Tibial nerve (tissue), 3 donors: ENCODE measurements around the genes SYT3, SMIM47, KLK15, KLK11, SIGLECL1 and SPACA6.

GRCh38 chr19:50556490-50557062 lies 11.7 kb downstream of the LRRC4B start:
- PRO-cap: no peak
- RAMPAGE, long total RNA, 3 experiments: no peak in any of the 3 experiments

DNA sequence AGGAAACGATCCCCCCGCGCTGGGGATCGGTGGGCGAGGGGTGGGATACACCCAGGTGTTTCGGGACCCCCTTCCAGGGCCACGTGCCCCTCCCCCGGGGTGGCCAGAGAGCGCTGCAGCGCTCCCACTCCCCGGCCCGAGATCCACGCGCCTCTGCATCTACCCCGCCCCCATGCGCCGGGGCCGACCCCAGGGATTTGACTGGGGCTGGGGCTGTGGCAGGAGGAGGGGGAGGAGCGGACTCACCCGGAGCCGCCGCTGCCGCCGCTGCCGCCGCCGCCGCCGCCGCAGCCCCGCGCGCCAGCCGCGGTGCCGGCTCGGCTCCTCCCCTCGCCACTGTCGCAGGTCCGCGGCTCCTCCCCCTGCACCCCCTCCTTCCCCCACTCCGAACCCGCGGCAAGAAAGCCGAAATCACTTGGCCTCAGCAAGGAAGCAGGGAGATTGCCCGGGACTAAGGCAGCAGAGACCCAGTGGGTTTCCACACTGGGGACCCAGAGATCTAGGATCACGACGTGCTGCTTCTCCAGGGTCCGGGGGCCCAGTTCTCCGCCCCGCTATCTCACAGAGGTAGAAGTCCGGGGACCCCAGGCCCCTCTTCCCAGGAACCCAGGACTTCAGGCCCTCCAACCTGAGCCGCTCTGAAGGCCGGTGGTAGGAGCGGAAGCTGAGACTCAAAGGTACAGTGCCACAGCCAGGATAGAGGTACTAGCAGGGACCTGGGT lies at the start of gene SYT3:
Gene SYT3, minus strand, starts transcription at position 338 of the 722 bp plus-strand sequence.
- PRO-cap: no peak
- RAMPAGE, long total RNA, 3 experiments: no peak in any of the 3 experiments

DNA sequence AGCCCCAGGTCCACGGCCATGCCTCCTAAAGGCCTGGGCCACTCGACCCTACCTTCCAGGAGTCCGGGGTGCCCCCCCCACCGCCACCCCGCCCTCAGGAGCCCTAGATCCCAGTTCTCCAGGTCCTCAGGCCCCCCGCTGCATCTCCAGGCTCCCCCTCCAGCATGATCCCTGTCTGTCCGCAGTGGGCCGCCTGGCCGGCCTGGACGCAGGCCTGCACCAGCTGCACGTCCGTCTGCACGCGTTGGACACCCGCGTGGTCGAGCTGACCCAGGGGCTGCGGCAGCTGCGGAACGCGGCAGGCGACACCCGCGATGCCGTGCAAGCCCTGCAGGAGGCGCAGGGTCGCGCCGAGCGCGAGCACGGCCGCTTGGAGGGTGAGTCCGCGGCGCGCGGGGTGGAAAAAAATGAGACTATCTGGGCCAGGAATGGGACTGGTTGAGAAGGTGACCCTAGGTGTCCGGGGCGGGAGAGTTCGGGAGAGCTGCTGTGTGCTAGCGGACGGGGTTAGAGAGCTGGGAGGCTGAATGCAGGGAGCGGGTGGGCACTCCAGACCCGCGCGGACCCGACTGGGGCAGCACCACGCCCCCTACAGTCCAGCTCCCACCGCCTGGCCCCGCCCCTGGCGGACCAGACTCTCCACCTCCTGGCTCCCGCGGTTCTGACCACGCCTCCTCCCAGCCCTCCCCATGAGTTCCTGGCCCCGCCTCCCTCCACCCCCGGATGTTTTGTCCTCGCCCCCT lies 1.2 kb downstream of the CLEC11A start:
- PRO-cap: bidirectional peak, plus-strand start outside the sequence, minus-strand start at position 567 of the sequence
- RAMPAGE, long total RNA, 3 experiments: no peak in any of the 3 experiments

DNA sequence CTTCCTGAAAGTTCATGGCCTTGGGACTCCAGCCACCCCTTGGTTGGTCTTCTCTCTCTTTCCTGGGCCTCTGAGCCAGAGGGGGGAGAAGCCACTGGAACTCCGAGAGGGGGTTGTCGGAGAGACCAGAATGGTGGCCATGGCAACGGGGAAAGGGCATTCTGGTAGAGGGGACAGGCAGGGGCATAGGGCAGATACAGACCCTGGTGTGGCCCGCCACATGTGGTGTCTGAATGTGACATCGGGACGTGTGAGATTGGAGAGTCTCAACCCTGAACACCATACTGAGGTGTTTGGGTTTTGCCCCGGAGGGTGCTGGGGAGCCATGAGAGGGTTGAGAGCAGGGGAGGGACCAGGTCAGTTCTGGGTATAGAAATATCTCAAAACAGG lies at the start of gene SMIM47:
Gene SMIM47, minus strand, starts transcription at position 72 of the 390 bp plus-strand sequence.
- PRO-cap: no peak
- RAMPAGE, long total RNA, 3 experiments: no peak in any of the 3 experiments

- PRO-cap: no peak
- RAMPAGE, long total RNA, 3 experiments: no peak in any of the 3 experiments
Measured at GRCh38 chr19:50803558-50804309, 13.5 kb downstream of the ACP4 start.

- PRO-cap: no peak
- RAMPAGE, long total RNA, 3 experiments: no peak in any of the 3 experiments
Measured at GRCh38 chr19:50833303-50833809, at the start of gene KLK15. Gene KLK15, minus strand, starts transcription at chr19:50833574.

- PRO-cap: no peak
- RAMPAGE, long total RNA, 3 experiments: no peak in any of the 3 experiments
Measured at GRCh38 chr19:50850856-50851464, 3.8 kb upstream of the KLK3 start.

- PRO-cap: no peak
- RAMPAGE, long total RNA, 3 experiments: no peak in any of the 3 experiments
Measured at GRCh38 chr19:50911955-50912407, 786 bp upstream of the KLK4 start.

DNA sequence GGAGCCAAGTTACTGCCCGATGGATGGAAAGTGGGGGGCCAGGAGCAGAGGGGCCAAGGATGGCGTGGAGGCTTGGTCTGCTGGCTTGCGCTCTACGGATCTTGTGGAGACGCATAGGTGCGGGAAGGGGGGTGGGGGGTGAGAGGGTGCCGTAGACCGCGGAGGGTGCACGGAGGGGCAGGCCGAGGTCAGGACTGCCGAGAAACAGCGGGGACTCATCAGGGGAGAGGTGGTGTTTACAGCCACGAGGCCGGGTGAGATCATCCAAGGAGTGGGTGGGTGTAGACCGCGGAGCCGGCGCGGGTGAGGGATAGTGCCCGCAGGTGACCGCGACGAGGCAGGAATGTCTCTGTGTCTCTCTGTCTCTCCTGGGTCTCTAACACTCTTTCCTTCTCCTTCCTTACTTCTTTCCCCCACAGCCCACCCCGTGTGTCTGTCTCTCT lies 1.5 kb upstream of the KLK4 start:
- PRO-cap: no peak
- RAMPAGE, long total RNA, 3 experiments: no peak in any of the 3 experiments

- PRO-cap: no peak
- RAMPAGE, long total RNA, 3 experiments: no peak in any of the 3 experiments
Measured at GRCh38 chr19:51026403-51027412, at the start of gene KLK11. Gene KLK11, minus strand, starts transcription at chr19:51026616.

DNA sequence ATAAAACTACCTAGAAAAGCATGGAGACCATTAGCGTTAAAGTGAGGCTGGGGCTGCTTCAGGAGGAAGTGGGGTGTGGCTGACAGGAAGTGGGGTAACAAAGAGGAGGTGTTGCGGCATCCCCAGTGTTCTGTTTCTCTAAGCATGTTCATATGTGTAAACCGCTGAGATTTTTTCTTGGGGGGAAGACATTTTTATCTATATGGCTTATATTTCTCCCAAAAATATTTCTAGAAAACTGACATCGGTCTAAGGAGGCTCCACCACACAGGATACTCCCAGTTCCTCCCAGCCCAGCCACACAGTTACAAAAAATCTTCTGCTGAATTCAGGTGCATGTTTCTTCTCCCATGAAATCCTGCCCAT lies 1.2 kb upstream of the SIGLEC9 start:
- PRO-cap: no peak
- RAMPAGE, long total RNA, 3 experiments: no peak in any of the 3 experiments

DNA sequence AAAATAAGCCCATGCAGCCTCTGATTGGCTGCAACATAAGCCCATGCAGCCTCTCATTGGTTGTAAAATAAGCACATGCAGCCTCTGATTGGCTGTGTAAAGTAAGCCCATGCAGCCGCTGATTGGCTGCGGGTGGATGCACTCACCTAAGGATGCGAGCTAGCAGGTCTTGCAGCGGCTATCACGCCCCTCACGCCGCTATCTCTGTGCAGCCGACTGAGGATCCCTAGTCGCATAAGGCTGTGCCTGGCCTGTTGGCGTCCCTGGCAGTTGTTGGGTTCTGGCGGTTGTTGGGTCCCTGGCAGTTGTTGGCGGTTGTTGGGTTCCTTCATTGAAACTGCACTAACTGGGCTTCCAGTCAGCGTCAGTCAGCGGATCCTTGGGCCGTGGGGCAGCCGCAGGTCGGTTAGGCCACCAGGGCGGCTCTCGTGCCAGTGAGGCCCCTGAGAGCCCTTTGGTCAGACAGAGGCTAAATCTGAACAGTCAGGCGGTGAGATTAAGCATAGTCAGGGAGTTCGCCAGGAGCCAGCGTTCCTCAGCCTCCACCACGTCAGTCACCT lies at the start of gene SIGLECL1:
Gene SIGLECL1, plus strand, starts transcription at position 139 of the 560 bp plus-strand sequence.
- PRO-cap: no peak
- RAMPAGE, long total RNA, 3 experiments: no peak in any of the 3 experiments

- PRO-cap: no peak
- RAMPAGE, long total RNA, 3 experiments: no peak in any of the 3 experiments
Measured at GRCh38 chr19:51338646-51339488, 3.1 kb downstream of the VSIG10L start.

DNA sequence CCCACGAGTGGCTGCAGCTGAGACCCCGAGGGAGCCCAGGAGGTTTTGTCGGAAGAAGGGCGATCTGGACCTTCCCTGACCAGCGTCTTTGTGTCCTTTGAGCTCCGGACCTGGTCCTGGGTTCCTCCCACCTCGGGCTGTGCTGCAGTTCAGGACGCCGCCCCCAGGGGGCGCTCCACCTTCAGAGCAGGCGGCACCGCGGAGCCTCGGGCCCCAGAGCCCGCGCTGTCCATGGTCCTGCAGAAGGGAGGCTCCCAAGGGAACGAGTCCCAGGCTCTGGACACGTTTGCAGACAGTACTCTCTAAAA lies 4.4 kb upstream of the SIGLEC10 start:
- PRO-cap: no peak
- RAMPAGE, long total RNA, 3 experiments: no peak in any of the 3 experiments

DNA sequence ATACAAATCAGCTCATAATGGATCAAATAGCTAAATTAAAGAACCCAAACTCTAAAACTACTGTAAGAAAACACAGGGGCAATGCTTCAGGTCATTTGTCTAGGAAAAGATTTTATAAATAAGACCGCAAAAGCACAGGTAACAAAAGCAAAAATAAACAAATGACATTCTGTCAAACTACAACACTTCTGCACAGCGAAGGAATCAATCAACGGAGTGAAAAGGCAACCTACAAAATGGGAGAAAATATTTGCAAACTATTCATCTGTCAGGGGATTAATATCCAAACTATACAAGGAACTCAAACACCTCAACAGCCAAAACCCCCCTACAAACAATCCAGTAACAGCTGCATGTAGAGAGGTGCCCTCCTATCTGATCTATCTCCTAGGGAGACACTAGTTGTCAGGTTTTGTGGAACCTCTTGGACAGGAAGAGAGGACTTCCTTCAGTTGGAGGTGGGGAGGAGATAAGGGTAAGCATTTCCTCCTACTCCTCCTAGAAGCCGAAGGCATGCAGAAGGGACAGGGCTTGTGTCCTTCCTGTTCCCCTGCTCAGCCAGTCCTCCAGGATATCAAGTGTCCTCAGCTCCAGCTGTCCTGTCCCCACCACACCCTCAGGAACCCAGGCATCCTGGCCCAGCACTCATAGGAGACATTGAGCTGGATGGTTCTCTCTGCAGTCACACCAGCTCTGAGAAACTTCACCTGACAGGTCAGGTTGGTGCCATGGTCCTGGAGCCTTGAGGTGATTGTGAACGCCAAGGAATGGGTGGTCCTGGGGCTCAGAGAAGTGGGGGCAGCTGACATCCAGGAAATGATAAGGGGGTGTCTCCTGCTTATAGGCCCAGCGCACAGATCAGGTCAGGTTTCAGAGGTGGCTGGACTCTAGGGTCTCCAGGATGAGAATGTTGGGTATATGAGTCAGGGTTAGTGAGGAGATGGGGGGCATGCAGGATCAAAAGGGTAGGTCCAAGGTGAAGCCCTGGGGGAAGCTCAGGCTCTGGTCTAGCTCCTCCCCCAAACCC lies 9.8 kb upstream of the SIGLEC8 start:
- PRO-cap: no peak
- RAMPAGE, long total RNA, 3 experiments: no peak in any of the 3 experiments

DNA sequence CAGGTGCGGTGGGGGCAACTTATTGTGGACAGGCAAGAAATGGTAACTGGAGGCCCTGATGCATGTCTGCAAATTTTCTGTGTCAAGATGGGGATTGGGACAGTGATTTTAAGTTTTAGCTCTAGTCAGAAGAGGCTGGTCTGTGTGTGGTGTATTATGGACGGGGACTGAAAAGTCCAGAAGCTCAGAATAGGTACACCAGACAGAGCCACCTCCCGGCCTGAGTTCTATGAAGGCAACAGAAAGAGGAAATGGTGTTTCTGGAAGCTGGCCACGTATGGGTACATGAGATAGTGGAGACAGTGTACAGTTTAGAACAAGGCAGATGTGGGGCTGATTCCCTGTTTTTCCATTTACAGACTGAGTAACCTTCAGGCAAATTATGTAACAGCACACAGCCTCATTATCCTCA lies 1.3 kb downstream of the ZNF175 start:
- PRO-cap: no peak
- RAMPAGE, long total RNA, 3 experiments: no peak in any of the 3 experiments

DNA sequence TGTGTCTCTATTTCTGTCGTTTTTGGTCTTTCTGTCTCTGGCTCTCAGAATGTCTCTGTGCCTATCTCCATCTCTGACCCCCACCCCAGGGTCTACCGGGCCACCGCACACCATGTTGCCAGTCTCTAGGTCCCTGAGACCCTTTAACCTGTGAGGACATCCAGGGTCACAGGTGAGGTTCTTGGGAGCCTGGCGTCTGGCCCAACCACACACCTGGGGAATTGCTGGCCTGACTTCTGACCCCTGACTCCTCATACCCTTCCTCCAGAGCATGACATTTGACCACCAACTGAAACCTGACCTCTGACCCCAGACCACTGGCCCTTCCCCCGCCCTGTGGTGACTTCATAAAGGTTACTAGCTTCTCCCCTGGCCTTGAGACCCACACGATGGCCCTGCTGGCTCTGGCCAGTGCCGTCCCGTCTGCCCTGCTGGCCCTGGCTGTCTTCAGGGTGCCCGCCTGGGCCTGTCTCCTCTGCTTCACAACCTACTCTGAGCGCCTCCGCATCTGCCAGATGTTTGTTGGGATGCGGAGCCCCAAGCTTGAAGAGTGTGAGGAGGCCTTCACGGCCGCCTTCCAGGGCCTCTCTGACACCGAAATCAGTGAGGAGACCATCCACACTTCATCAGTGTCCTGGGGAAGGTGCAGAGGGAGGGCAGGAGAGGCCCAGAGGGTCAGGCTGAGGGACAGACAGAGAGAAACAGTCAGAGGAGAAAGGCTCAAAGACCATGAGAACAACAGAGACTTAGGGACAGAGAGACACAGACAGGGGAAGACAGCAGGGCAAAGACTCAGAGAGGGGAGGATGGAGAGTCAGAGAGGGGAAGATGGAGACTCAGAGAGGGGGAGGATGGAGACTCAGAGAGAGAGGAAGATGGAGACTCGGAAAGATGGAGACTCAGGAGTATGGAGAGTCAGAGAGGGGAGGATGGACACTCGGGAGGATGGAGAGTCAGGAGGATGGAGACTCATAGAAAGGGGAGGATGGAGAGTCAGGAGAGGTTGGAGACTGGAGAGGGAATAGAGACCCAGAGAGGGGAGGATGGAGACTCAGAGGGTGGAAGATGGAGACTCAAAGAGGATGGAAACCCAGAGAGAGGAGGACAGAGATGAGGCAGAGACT lies at the start of gene SPACA6:
Gene SPACA6, plus strand, starts transcription at position 193 of the 1,124 bp plus-strand sequence.
- PRO-cap: no peak
- RAMPAGE, long total RNA, 3 experiments: start-site peak on the plus strand in 2 of 3 experiments, centred at positions 518 to 781 of the sequence, 6 to 16 reads per replicate

DNA sequence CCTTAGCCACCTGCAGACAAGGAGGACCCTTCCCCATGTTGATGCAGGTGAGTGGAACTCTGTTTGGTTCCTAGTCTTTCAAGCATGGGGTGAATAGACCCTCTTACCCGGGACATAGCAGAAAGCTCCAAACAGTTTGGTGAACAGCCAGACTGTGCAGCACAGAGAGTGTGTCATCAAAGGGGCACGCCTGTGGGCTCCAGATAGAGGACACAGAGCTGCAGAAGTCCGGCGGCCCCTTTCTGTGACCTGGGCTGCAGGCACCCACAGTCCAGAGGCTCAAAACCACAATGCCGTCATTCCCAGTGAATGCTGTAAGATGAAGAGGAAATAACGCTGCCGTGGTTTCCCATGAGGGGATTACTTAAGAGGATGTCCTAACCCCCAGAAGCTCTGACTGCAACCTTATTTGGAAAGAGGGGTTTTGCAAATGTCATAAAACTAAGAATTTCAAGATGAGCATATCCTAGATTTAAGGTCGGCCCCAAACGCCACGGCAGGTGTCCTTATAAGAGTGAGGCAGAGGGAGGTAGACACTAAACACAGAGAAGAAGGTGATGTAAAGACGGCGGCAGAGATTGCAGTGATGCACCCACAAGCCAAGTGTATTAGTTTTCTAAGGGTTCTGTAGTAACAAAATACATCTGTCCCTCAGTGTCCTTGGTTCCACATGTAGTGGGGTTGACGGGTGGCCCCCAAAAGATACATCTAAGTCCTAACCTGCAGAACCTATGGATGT lies 12.3 kb upstream of the HAS1 start:
- PRO-cap: no peak
- RAMPAGE, long total RNA, 3 experiments: no peak in any of the 3 experiments

- PRO-cap: no peak
- RAMPAGE, long total RNA, 3 experiments: no peak in any of the 3 experiments
Measured at GRCh38 chr19:51771304-51771901, 10.4 kb downstream of the FPR2 start.

DNA sequence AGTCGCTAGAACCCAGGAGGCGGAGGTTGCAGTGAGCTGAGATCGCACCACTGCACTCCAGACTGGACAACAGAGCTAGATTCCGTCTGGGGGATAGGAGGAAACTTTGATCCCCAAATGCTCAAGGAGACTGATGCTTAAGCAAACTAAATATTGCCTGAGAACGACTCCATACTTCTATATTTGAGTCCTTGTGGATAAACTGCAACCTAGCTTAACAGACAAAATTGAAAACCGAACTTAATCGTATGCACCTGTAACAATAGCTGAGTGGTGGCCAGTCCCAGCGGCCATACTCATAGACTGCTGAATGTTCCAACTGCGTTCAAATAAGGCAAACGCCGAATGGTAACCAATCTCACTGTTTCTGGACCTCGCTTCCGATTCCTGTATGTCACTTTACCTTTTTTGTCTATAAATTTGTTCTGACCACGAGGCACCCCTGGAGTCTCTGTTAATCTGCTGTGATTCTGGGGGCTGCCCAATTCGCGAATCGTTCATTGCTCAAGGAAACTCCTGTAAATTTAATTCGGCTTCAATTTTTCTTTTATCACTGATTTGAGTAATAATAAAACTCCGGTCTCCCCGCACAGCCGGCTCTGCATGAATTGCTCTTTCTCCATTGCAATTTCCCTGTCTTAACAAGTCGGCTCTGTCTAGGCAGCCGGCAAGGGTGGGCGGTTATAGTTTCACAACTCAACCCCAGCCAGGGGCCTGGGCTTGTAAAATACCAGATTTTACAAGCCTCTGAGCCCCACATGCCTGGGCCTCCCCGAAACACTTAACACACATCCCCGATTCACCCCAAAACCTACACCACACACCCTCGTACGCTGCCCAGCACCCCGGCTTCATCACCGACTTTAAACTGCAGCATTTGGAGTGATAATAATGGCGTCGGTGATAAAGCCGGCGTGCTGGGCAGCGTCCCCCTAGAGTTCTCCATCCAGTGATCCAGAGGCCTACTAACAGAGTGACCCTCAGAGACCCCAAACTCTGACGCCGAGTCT lies 782 bp downstream of the ZNF649 start:
- PRO-cap: no peak
- RAMPAGE, long total RNA, 3 experiments: no peak in any of the 3 experiments